Measurements from ENCODE around the genes GDPD5 and TSKU.

DNA sequence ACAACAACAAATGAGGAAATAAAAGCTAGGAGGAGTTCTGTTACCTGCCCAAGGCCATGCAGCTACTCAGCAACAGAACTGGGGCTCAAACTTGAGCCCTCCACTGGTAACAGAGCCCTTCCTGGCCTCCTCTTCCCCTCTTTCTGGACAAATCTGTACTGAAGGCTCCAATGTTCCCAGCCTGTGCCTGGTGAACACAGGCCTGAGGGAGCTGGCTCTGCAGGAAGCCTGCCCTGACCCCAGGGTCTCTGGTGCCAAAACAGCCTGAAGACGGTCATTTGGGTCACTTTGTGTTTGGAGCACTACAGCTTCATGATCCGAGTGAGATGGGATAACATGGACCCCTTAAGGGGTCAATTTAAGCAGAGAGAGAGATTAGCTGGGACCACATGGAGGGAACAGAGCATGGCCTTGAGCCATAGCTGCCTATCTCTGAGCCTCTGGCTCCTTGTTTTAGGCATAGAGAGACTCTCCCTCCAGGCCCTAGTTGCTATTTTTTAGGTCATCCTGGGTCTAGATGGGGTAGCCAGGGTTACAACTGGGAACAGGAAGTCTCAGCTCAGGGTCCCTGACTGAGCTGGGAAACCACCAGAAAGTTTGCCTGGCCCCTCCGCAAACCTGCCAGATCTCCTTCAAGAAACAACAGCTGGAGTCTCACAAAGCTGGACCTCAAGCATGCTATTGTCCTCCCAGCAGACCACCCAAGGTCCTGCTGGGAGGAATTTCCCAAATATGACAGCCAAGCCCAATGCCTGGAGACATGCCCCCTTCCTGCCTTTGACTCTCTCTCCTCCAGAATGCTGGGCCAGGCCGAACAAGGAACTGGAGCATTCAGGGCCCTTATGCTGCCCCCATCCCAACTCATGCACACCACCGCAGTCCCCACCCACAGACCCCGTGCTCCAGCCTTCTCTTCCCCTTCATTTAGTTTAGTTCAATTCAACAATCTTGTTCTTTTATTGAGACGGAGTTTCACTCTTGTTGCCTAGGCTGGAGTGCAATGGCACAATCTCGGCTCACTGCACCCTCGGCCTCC, 3.9 kb downstream of the SLCO2B1 start:
- PRO-cap = no peak

- PRO-cap = no peak
Observed at GRCh38 chr11:75204699-75205712, 35.6 kb upstream of the TPBGL start.

GRCh38 chr11:75424417-75424835, 8.6 kb downstream of the KLHL35 start:
- PRO-cap = no peak

DNA sequence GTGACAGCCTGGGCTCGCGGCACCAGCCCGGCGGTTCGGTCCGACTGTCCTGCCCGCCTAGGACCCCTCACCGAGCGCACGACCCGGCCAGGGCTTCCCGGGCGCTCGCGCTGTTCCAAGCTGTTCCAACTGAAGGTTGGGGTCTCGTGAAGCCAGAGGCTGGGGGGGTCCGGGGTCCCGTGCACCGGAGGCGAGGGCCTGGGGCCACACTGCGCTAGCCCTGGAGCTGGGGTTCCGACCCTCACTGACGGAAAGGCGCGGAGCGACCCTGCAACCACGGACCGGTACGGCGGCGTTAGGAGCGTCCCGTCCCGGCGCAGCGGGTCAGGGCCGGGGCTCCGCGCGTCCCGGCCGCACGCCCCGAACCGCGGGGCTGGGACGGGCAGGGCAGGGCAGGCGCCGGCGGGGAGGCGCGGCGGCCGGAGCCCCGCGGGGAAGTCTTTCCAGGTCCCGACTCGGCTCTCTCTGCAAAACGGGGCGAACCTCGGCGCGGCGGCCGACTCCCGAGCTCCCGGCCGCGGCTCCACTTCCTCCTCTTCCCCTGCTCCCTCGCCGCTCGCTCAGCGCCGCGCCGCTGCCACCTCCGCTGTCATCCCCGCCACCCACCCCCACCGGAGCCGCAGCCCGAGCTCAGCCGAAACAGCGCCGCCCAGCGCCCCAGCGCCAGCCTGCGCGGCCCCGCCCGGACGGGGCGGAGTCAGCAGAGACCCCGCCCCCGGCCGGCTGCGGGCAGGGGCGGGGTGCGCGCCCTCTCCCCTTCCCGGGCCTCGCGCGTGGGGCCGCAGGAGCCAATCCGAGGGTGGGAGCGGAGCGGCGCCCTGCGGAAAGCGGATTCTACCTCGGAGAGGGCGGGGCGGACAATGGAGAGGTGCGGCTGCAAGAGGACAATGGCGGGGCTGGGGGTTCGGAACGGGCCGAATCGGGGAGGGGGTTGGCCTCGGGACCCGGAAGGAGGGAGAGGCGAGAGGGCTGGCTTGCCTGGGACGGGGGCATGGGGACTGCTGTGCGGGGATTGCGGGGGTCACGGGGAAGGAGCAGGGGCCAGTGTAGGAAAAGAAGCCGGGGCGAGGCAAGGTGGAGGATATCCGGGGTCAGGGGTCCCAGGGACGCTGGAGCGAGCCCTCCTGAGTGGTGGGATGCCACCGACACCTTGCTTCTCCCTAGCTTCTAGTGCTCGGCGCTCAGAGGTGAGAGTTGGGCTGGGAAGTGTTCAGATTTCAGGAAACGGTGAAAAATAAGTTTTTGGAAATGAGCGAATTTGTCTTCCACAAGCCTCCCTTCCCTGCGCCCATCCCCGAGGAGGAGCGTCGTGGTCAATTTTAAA, at the start of gene GDPD5:
Gene GDPD5 (minus strand): TSS at position 636 of the 1,324 bp plus-strand sequence.
- PRO-cap = bidirectional peak, plus-strand start at position 845 of the sequence, minus-strand start at position 604 of the sequence

DNA sequence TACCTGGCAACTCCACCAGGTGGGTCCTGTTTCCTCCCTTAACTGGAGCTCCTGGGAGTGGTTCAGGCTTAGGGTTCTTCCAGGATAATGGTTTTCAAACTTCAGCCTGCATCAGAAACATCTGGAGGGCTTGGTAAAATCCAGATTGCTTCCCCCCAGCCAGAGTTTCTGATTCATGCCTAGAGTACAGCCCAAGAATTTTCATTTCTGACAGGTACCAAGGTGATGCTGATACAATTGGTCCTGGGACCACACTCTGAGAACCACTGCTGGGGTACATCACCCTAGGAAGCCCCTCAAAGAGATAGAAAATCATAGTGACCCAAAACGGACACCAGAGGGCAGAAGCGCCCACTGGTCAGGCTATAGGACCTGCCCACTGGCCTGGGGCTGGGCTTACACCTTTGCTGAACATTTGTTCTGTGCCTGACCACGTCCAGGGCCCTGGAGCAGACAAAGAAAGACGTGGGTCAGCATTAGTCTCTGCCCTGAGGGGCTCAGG, 14.6 kb upstream of the SERPINH1 start:
- PRO-cap = no peak

- PRO-cap = no peak
Observed at GRCh38 chr11:75564814-75565985, 3.1 kb downstream of the SERPINH1 start.

DNA sequence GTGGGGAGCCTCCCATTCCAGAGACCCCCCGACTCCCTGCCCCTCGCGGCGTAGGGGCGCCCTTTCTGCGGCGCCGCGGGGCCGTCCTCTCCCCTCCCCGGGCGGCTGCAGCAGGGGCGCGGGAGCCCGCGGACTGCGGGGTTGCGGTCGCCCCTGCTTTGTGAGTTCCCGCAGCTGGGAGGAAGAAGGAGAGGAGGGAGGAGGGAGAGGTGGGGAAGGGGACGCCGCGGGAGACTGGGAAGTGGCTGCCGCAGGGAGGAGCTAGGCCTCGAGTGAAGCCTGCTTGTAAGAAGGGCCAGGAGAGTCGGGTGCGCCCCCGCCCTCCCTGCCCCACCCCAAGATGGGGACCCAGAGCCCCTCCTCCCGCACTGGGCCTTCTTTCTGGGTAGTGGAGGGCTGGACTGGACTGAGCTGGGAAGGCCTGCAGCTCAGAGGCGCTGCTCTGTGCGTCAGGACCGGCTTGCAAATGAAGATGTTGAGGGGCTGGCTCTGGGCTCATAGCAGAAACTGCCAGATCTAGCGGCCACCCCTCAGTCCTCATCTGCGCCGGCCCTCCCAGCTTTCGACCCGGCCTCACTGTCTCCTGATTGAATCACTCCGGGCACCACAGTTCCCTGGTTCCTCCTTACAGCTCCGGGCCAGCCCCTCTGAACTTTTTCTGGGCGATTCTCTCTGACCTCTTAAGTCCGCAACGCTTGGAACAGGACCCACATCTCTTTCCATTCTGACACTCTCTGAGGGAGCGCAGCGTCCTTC, 21.7 kb downstream of the SERPINH1 start:
- PRO-cap = bidirectional peak, plus-strand start at position 533 of the sequence, minus-strand start at position 274 of the sequence; bidirectional peak, plus-strand start at position 712 of the sequence, minus-strand start at position 578 of the sequence

GRCh38 chr11:75721645-75722595, 4.3 kb downstream of the MOGAT2 start:
- PRO-cap = no peak

DNA sequence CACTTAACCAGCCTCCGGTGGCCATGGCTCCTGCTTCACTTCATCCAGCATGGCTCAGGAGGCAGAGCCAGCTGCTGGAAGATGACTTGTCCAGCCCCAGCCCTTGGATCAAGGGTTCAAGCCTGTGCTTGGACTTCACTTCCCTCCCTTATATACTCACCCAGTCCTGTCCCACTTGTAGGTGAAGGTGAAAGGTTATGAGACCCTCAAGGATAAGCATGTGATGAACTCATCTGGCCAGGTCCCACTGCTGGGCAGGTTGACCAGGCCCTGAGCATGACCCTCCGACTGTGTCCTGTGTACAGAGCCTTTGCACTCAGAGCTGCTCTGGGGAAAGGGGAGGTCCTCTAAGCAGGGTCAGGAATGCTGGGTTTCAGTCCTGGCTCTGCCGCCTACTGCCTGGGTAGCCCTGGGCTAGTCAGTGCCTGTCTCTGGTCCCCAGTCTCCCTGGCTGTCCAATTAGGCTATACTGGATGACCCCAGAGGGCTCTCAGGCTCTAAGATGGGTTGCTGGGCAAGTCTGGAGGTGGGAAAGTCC, 14.0 kb downstream of the DGAT2 start:
- PRO-cap = no peak

GRCh38 chr11:75826426-75826773, 11.4 kb downstream of the UVRAG start:
- PRO-cap = no peak

DNA sequence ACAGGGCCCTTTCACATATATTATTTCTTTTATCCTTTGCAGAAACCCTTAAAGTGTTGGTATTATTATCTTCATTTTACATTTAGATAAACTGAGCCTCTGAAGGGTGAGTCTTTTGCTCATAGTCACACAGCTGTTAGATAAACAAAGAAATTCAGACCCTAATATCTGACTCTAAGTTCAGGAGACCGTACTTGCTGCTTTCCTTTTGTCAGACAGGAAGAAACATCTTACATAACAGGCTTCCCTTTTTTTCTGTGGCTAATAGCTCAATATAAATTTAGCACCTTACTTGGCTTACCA, 128.8 kb downstream of the WNT11 start:
- PRO-cap = no peak

GRCh38 chr11:76153212-76153936, 52.9 kb downstream of the WNT11 start:
- PRO-cap = no peak

GRCh38 chr11:76445321-76446154, 720 bp downstream of the EMSY start:
- PRO-cap = bidirectional peak, plus-strand start at chr11:76445886, minus-strand start at chr11:76445775

GRCh38 chr11:76482329-76482892, 37.6 kb downstream of the EMSY start:
- PRO-cap = no peak

- PRO-cap = unidirectional peak, plus-strand start at chr11:76578920
Observed at GRCh38 chr11:76578358-76579336, 91.9 kb downstream of the LRRC32 start.

DNA sequence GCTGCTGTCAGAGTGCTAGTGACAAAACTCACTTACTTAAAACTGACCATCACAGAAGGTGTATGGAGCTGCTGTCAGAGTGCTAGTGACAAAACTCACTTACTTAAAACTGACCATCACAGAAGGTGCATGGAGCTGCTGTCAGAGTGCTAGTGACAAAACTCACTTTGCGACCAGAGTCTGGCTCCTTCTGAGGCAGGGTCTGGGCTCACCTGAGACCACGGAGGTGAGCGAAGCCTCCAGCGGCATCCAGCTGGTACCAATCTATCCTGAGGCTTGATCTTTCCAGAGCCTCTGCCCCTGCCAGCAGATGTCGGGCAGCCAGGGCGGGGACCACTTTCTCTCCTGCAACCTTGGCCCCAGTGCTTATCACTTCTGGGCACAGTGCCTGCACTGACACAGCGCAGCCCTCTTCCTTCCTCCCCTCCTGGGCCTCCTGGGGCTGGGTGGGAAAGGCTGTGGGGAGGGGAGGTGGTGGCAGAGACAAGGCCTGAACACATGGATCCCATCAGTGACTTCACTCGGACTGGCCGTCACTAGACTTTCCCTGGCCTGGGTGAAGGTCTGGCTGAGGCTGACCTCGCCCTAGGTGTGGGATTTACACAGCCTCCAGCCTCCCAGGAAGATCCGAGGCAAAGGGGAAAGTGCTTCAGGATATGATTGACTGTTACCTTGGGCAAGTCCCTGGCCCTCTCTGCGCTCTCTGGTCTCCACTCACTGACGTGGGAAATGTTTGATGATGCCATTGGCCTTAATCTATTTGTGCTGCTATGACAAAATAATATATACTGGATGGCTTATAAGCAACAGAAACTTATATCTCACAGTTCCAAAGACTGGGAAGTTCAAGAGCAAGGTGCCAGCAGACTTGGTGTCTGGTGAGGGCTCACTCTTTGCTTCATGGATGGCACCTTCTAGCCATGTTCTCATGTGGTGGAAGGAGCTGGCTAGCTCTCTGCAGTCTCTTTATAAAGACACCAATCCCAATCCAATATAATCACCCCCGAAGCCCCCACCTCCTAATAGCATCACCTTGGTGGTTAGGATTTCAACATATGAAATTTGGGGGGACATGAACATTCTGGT, 68.0 kb downstream of the LRRC32 start:
- PRO-cap = no peak

DNA sequence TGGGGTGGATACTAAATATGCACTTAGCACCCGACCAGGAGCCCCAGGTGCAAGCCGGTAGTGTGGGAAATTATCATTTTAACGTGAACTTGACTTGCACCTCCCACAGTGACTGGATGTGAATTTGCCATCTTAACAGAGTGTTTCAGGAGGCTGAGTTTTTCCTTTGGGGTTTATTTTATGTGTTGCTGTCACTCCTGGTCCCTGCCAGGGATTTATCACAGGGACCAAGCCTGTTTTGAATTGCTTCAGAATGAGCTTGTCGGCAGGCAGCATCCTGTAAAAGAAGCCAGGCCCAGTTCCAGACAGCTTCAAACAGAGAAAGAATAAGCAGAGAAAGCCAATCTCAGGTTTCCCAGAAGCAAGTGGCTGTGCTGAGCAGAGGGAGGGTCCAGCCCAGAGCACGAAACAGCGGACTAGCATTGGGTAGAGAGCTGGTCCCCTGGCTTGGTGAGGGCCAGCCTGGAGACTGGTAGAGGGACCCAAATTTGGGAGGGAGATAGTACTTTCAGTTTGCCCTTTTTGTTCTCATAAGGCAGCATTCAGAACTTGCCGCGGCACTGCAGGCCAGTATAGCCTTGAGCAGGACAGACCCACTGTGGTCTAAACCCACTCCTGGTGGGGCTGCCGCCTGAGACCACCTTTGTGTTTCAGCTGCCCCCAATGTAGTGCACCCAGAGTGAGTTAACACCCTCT, 48.0 kb upstream of the TSKU start:
- PRO-cap = no peak

GRCh38 chr11:76767691-76768479, 15.3 kb upstream of the TSKU start:
- PRO-cap = unidirectional peak, plus-strand start at chr11:76768197; unidirectional peak, plus-strand start at chr11:76768207

GRCh38 chr11:76782528-76783619, at the start of gene TSKU:
TSS of gene TSKU (plus strand) at chr11:76783356.
- PRO-cap = bidirectional peak, plus-strand start at chr11:76783328, minus-strand start at chr11:76783019

DNA sequence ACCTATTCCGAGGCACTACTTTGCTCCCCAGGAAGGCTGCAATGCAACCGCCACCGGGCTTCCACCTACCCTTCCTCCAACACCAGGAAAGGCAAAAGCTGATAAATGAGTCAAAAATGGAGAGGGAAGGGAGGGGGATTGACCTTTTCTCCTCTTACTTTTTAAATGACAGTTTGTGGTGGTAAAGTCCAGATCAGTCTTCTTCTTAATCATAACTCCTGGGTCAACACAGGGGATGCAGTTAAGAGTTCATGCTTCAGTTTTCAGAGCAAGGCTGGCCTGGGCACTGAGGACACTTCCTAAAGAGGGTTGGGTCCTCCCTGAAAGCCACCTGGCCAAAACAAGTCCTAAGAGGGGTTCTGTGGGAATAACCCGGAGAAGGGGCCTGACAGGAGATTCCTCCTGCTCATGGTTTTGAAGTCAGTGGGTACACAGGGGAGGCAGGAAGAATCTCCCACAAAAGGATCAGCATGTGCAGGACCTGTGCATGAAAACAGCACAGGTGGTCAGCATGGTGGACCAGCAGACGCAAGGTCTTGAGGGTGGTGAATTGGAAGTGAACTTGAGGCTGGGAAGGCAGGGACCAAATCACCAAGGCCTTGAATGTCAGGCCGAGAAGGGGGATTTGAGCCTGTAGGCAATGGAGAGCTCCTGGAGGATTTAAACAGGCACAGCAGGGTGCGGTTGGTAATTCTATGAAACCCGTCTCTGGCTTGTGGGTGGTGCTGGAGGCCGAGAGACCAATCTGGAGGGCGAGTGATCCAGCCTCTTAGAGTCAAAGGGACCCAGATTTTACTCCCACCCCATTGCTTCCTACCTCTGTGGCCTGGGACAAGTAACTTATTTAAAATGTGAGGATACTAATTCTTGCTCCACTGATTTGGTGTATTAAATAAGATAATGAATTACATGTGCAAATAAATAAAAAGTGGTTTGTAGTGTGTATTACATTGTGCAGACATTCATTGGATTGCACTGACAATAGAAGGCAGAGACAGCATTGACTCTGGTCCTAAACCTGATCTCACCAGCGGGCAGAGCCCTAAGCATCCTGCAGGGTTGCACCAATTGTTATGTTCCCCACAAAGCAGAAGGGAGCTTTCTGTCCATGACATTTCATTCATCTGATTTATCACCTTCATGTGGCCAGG, 2.3 kb downstream of the TSKU start:
- PRO-cap = unidirectional peak, minus-strand start at position 666 of the sequence